Cerebral cortex (tissue), 2 donors: ENCODE measurements around a stretch of chr5.

DNA sequence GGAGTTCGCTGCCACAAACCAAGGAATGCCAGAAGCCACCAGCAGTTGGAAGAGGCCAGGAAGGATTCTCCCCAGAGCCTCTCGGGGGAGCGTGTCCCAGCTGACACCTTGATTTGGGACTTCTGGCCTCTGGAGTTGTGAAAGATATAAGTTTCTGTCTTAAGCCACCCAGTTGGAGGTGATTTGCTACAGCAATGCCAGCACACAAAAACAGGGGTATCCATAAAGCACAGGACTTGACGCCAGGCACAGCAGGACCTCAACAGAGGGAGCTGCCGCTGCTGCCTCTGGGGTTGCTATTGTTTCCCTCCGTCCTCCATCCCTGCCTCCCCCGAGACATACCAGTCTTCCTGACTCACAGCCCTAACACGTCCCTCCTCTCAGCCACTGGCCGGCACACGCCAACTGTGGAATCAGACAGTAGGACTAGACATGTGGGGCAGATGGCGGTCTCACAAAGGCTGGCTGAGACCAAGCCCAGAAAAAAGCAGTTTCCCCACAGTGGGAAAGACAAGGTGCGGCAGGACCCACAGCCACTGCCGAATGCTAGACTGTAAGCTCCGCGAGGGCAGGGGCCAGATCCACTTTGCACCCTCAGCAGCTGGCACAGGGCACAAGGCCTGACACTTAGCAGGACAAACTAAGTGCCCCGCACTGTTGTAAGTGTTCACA is 74.1 kb upstream of the IL17B start:
- PRO-cap, 2 experiments, result no peak in any of the 2 experiments

DNA sequence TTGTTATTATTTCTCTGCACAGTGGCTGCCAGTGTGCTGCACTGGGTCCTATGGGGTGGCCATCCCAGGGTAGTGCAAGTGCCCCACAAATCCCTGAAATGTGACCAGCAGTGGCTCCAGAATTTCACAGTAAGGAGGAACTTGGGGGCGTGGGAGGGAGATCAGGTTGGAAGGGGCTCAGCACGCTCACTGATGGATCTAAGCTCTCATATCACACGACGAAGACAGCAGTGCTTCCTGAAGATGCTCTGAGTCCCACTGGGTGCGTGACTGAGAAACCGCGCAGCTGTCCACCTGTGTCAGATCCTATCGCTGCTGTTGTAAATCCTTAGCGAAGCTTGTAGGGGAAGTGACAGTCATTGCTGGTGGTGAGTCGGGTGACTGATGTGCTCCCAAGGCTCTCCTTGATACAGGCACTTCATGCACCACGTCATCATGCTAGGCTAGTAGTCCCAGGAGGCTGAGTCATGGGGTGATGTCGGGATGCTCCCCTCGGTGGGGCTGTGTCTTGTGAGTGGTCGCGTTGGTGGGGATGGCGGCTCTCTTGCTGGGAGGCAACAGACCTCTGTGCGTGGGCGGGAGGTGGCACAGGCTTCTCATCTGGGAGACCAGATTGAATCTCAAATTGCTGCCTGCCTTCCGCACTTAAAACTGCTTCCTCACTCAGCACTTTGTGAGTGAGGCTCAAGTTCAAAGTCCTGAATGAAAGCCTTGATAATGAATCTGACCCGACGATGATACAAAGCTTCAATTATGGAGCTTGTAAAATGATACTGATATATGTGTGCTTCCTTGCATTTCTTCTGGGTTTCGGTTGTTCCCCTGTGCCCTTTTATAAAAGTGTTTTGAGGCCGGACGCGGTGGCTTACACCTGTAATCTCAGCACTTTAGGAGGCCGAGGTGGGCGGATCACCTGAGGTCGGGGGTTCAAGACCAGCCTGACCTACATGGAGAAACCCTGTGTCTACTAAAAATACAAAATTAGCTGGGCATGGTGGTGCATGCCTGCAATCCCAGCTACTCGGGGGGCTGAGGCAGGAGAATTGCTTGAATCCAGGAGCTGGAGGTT is 84.7 kb downstream of the CSNK1A1 start:
- PRO-cap, 2 experiments, result no peak in any of the 2 experiments

DNA sequence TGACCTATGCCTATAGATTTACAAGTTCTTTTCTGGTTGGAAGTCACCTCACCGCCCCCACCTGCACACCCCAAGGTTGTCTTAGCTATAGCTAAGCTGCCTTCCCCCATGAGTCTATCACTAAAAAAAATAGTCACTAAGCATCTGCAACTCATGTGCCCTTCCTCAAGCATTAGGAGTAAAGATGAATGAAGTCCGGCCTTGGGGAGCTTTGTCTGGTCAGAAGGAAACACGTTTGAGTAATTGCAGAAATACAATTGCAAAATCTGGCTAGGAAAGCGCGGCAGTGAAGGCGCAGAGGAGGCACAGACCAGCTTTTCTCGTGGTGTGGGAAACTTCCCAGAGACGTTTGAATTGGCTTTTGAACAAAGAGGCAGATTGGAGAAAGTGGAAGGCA is 69.4 kb downstream of the CSNK1A1 start:
- PRO-cap, 2 experiments, result no peak in any of the 2 experiments

DNA sequence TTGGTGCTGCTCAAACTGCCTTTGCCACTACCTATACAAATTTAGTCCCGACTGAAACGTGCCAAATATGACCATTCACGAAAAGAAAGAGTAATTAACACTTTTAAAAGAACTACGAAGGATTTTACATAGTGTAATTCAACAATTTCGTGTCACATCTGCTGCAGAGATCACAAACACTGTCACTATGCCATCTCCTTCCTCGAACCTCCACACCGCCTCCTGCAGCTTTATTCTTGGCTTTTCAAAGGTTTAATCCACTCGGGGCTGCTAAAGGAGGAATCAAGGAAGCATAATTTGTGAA is 2.0 kb downstream of the CSNK1A1 start:
- PRO-cap, 2 experiments, result no peak in any of the 2 experiments

- PRO-cap, 2 experiments, result no peak in any of the 2 experiments
Observed at GRCh38 chr5:149628625-149629541, 47.6 kb downstream of the ARHGEF37 start.

- PRO-cap, 2 experiments, result peak in 1 of 2 experiments; most common minus-strand start chr5:149680845 (in 1)
Observed at GRCh38 chr5:149680633-149681305, 49.3 kb upstream of the PPARGC1B start.

DNA sequence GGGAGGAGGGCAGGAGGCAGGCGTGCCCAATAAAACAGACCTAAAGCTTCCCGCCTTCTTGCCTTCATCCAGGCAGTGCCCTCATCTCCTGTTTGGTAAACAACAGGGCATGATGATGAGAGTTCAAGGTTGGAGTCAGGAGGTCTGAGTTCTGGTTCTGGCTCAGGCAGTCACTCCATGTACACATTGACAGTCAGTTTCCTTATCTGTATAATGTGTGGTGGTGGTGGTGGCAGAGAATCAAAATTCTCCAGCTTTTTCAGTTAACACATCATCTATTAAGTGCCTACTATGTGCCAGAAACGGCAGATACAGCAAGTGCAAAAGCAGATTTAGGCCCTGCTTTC is 1.5 kb upstream of the PPARGC1B start:
- PRO-cap, 2 experiments, result no peak in any of the 2 experiments

GRCh38 chr5:149826411-149826958 is 96.4 kb downstream of the PPARGC1B start:
- PRO-cap, 2 experiments, result no peak in any of the 2 experiments

- PRO-cap, 2 experiments, result no peak in any of the 2 experiments
Observed at GRCh38 chr5:149839287-149839527, 105.4 kb downstream of the PDE6A start.

- PRO-cap, 2 experiments, result no peak in any of the 2 experiments
Observed at GRCh38 chr5:149959933-149960421, 581 bp upstream of the SLC26A2 start.

DNA sequence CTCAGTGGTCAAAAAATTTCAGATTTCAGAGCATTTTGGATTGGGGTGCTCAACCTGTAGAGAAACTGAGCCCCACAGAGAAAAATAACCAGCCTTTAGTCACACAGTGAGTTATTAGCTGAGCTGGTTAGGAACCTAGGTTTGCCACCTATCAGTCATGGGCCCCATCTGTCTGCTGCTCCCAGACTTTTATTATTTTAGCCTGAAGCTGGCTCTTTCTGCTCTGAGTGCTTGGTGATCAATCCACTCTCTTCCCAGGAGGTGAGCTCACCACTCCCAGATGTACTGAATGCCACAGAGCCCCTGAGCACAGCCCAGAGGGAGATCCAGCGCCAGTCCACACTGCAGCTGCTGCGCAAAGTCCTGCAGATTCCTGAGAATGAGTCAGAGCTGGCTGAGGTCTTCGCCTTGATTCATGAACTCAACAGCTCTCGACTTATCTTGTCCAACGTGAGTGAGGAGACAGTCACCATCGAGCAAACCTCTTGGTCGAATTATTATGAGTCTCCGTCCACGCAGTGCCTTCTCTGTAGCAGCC is 35.9 kb downstream of the HMGXB3 start:
- PRO-cap, 2 experiments, result no peak in any of the 2 experiments

GRCh38 chr5:150153040-150153488 is 2.6 kb downstream of the PDGFRB start:
- PRO-cap, 2 experiments, result no peak in any of the 2 experiments

DNA sequence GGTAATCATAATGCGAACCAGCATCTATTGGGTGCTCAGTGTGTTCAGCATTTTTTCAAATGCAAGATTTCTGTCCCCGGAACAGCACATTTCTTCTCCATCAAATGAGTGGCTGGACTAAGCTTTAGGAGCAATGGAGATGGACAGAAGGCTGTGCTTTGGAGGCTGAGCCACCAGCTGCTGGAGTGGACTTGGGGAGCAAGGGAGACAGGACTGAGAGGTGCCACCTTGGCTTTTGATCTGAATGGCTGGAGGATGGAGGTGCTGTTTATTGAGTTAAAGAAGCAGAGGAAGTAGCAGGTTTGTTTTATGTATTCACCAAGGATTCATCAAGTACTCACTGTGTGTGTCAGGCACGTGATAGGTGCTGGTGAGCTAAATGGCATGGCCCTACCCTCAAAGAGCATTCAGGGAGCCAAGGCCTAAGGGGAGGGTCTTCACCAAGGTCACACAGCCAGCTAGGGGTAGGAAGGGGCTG is 7.1 kb downstream of the CDX1 start:
- PRO-cap, 2 experiments, result no peak in any of the 2 experiments

DNA sequence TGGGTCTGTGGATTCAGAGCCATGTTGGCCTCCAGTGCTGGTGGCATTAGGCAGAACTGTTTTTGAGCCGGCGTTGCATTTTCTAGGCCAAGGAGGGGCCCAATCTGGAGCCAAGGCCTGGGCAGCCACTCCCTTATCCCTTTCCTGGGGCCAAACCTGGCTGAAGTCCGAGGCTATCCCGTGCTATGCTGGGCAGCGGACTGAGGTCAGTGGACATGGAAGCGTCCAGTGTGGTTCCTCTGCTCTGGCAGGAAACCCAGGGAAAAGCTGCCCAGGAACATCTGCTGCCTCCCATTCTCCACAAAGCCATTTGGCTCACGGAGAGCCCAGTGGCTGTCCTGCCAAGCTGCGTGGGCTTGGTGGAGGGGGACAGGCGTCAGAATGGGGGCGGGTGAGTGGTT is 9.7 kb upstream of the SLC6A7 start:
- PRO-cap, 2 experiments, result no peak in any of the 2 experiments

- PRO-cap, 2 experiments, result no peak in any of the 2 experiments
Observed at GRCh38 chr5:150180548-150181384, 9.1 kb upstream of the SLC6A7 start.

DNA sequence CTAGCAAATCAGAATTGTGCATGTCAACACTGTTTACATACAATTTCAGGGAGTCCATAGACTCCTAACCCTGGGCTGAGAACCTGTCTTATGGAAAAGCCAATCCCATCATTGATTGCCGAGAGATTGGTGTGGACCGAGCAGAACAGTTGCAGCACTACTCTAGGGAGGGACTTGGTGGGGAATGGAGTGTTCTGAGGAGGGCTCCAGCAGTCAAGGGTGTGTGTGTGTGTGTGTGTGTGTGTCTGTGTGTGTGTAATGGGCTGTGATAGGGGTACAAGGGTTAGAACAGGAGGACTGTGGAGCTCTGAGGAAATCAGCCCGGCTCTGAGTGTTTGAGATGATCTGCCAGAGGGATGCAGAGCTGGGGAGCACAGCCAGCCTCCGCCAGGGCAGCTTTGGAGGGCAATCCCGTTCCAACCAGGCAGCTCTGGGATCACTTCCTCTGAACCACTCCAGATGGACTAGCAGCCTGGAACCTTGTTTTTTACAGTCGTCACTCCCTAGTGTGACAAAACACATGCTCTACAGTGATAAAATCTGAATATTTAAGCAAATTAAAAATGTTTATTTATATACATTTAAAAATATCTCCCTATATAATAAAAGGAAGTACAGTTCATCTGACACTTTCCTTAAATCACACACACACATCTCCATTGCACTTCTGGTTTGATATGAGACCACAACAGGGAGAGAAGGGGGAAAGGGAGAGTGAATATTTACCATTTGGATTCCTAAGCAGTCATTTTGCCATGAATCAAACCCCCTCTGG is 2.9 kb upstream of the SLC6A7 start:
- PRO-cap, 2 experiments, result no peak in any of the 2 experiments

GRCh38 chr5:150316846-150317663 is 14.3 kb upstream of the ARSI start:
- PRO-cap, 2 experiments, result no peak in any of the 2 experiments

GRCh38 chr5:150383641-150383940 is 26.1 kb downstream of the TCOF1 start:
- PRO-cap, 2 experiments, result no peak in any of the 2 experiments

- PRO-cap, 2 experiments, result no peak in any of the 2 experiments
Observed at GRCh38 chr5:150385363-150385792, 27.3 kb downstream of the CD74 start.

DNA sequence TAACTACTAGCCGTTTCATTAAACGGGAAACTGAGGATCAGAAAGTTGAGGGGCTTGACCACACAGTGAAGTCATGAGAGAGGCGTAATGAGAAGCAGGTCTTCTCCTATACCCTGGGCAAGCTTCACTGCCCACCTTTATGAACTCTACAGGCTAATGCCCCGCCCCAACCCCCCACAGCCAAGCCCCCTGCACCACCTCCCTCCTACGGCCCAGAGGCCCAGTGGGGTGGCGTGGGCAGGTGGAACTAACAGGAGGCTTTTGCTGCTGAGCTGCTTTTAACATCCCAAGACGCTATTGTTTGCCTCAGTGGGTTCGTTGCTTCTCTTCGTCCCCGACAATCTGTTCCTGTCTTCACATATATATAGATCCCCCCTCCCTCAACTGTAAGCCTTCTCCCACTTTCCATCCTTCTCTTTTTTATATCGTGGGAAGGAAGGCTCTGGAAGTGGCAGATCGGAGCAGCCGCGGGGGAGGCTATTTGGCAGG is 26.7 kb downstream of the CD74 start:
- PRO-cap, 2 experiments, result no peak in any of the 2 experiments